Right atrium auricular region (tissue), 2 donors: ENCODE results near the gene PDE4D.

DNA sequence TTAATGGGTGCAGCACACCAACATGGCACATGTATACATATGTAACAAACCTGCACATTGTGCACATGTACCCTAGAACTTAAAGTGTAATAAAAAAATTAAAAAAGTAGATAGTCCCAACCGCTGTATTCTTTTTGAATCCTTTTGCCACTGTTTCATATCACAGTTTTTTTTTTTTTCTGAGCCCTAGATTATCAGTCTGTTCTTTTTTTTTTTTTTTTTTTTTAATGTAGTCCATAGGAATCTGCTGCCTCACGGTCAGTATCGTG, 433.2 kb downstream of the RAB3C start:
- PRO-cap = no peak
- RAMPAGE, long total RNA, 2 experiments = no peak in any of the 2 experiments

GRCh38 chr5:59086255-59086793, 503.4 kb downstream of the RAB3C start:
- PRO-cap = no peak
- RAMPAGE, long total RNA, 2 experiments = no peak in any of the 2 experiments

DNA sequence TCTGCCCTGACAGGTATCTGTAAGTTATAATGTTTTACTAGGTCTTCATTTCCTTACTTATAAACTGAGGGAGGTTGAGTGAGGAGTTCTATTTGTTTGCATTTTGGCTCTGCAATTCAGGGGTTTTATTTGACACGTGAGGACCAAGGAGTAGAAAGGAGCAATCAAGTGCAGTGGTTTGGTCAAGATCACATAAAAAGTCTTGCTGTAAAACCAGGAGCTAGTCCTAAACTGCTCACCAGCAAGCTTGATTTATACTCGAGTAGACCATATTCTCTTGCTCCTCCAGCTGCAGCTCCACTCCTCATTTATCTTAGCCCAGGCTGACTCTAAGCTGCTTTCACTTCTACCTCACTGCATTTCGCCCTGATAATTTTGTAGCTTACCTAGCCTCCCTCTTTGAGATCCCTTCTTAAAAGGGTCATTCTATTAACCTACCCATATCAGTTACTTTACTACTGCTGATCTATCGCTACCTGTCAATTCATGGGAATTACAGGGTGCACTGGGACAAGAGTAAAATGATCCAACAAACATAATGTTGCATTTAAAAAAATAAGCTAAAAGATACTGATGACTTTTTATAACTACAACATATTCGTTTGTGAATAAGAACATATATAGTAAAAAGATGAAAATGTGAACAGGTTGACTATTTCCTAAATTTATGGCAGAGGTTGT, 541.4 kb downstream of the RAB3C start:
- PRO-cap = bidirectional peak, plus-strand start at position 300 of the sequence, minus-strand start at position 310 of the sequence
- RAMPAGE, long total RNA, 2 experiments = no peak in any of the 2 experiments

- PRO-cap = no peak
- RAMPAGE, long total RNA, 2 experiments = no peak in any of the 2 experiments
Observed at GRCh38 chr5:59642597-59642940, 251.0 kb downstream of the PDE4D start.

GRCh38 chr5:59746286-59746913, 147.1 kb downstream of the PDE4D start:
- PRO-cap = no peak
- RAMPAGE, long total RNA, 2 experiments = no peak in any of the 2 experiments

DNA sequence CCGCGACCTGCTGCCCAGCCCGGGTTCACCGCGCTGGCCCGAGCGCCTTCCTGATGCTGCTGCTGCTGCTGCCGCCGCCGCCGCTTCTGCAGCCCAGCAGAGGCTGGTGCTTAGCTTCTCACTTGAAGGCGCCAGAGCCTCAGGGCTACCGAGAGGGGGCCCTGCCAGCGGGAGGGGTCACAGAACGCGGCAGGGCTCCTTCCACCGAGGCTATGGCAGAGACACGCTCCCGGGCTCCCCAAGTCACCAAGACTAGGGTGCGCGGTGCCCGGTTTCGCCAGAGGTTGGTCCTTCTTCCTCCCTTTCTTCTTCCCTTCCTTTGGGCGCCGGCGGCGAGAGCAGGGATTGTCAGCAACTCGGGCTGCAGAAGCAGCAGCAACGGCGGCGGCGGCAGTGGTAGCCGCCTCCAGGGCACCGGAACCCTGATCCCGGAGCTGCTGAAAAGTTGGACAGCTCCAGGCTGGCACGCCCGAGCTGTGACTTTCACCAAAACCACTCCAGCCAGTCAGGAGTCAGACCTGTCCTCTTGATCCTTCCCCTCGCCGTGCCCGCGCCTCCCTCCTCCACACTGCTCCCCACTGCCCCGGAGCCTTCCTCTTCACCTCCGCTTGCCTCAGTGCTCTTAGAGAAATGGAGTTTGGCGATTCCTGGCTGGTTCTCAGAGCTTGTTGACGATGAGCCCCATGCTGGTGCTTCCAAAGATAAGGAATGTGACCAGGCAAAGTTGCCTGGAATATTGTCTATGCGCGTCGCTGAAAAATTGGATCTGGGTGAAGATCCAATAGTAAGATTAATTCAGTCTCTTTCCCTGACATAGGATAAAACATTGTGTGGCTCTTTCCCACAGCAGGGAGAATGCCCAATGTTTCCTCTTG, at the start of gene PDE4D:
Gene PDE4D, minus strand, starts transcription at position 90 of the 875 bp plus-strand sequence.
- PRO-cap = no peak
- RAMPAGE, long total RNA, 2 experiments = no peak in any of the 2 experiments

GRCh38 chr5:59981709-59981953, 88.1 kb upstream of the PDE4D start:
- PRO-cap = no peak
- RAMPAGE, long total RNA, 2 experiments = no peak in any of the 2 experiments

DNA sequence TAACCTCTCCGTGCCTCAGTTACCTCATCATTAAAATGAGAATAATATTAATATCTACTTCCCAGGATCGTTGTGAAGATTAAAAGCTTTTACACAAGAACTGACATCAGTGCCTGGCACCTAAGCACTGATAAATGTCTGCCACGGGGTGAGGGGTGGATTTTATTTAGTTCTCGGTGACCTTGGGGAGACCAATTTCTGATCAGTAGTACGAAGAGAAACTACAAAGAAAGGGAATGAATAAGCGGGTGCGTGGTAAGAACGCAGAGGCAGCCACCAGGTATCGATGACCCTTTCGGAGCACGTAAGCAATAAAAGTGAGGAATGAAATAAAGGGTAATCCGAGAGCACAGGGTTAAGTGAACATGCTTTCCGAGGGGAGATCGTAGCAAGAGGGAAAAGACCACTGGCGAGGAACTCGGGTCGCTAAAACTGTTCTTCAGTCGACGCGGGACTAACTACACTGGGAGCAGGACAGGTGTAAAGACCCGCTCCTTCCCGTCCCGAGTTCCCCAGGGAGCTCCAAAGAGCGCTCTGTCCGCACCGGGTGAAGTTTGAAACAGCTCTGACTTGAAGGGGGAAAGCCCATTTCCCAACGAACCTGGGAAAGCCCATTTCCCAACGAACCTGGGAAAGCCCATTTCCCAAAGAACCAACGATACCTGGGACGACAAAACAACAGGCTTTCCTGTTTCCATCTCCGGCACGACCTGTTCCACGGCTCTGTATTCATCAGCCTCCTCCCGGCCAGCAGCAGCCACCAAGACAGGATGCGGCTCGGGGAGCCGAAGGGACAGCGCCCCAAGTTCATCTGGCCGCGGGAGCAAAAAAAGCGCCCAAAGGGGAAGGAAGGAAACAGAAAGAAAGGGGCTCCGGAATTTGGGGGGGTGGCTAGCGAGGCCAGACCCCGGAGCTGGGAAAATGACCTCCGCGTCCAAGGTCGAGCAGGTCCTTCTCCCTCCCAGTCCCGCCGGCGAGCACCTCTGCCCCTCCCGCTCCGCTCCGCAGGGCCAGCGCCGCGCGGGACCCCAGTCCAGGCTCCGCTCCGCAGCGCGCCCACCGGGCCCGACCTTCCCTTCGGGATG, 967 bp downstream of the ELOVL7 start:
- PRO-cap = no peak
- RAMPAGE, long total RNA, 2 experiments = start-site peak on the minus strand in 1 of 2 experiments, centred at position 795 of the sequence, 6 reads per replicate

DNA sequence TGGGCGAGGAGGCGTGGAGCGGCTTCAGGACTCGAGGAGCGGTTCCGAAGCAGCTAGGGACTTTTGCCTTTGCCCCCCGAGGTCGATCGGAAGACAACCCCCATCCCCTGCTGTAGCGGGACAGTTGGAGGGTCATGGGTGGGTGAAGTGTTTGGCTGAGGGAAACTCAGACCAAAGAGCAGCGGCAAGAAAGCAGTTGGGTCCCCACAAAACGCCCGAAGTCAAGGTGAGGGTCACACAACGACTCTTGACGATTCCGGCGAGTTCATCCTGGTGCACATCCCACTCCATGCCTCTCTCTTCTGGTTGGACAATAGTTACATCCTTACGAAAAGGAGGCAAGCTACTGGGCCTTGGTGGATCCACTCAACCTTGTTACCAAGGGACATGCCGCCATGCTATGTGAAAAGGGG, 477 bp upstream of the SMIM15 start:
- PRO-cap = no peak
- RAMPAGE, long total RNA, 2 experiments = no peak in any of the 2 experiments

GRCh38 chr5:61319223-61320253, 12.5 kb upstream of the ZSWIM6 start:
- PRO-cap = no peak
- RAMPAGE, long total RNA, 2 experiments = no peak in any of the 2 experiments

GRCh38 chr5:61731587-61732614, 399.8 kb downstream of the ZSWIM6 start:
- PRO-cap = no peak
- RAMPAGE, long total RNA, 2 experiments = no peak in any of the 2 experiments

DNA sequence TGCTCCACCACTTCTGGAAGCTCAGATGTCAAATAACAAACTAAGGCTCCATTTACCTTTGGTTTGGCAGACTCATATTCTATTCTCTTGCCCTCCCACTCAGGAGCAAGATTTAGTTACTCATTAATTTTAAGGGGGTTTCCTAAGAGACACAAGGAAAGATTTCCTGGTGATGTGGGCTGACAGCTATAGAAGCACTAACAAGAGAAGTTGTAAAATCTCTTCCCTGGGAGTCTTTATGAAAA, 37.7 kb upstream of the KIF2A start:
- PRO-cap = no peak
- RAMPAGE, long total RNA, 2 experiments = no peak in any of the 2 experiments

DNA sequence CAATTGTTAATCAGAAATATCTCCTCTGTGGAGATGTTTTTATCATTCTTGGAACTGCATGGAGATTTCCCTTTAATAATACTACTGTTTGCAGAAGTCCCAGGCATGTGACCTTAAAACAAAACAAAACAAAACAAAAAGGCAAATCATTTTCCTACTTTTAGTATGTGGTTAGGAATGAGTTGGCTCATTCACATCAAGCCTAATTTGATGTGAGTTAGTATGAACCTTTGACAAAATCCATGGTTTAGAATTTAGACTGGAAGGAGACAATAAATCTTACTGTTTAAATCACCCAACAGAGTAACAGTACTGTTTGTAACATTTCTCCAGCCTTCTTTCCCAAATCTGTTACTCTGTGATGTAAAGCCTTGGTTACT, 67.7 kb downstream of the CWC27 start:
- PRO-cap = no peak
- RAMPAGE, long total RNA, 2 experiments = no peak in any of the 2 experiments

DNA sequence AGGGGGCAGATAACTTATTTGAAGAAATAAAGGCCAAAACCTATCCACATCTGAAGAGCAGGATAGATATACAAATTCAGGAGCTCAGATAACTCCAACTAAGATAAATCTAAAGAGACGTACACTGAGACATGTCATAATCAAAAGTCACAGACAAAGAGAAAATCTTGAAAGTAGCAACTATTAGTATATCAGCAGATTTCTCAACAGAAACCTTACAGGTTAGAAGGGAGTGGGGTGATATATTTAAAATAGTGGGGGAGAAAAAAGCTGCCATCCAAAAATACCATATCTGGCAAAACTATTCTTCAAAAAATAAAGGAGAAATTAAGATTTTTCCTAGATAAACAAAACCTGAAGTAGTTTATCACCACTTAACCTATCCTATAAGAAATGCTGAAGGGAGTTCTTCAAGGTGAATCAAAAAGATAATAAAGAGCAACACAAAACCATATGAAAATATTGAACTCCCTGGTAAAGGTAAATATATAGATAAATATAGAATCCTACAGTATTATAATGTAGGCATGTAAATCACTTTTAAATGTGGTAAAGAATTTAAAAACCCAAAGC, 45.1 kb upstream of the SREK1 start:
- PRO-cap = no peak
- RAMPAGE, long total RNA, 2 experiments = no peak in any of the 2 experiments

GRCh38 chr5:66159007-66159395, 14.9 kb downstream of the SREK1 start:
- PRO-cap = no peak
- RAMPAGE, long total RNA, 2 experiments = no peak in any of the 2 experiments

DNA sequence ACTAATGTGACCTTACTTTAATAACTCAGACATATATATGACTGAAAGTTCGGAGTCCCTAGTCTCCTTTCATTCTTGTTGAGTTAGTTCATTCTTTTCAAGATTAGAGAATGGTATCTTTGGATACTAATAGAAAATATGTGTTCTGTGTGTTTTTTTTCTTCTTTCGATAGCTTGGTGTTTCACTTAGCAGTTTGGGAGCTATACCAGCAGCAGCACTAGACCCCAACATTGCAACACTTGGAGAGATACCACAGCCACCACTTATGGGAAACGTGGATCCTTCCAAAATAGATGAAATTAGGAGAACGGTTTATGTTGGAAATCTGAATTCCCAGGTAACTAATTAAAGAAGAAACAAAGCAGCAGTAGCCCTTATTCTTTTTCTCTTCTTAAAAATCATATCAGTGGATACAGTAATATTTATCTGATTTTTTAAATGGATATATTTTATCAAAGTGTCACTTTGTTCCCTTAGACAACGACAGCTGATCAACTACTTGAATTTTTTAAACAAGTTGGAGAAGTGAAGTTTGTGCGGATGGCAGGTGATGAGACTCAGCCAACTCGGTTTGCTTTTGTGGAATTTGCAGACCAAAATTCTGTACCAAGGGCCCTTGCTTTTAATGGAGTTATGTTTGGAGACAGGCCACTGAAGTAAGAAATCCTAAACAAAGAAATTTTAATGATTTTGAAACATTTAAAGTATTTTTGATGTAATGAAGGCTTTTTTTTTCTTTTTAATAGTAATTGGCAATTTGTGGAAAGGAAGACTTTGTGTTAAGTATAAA, 18.0 kb downstream of the SREK1 start:
- PRO-cap = no peak
- RAMPAGE, long total RNA, 2 experiments = no peak in any of the 2 experiments

DNA sequence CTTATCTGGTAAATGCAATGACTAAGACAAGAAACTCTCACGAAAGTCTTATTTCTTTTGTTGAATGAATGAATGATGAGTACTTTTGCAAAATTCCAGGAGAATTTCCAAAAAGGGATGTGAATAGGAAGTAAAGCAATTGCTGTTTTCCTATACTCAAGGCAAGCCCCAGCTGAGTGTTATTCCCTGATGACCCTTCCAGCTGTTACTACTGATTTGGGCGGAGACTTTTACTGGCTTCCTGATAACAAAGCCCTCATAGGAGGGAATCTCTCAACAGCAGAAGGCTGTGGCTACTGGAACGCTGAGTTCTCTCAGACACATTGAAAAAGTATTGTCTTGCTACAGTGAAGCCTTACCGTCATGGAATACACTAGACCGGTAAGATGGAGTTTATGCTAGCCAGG, 162.8 kb downstream of the SREK1 start:
- PRO-cap = no peak
- RAMPAGE, long total RNA, 2 experiments = start-site peak on the plus strand in 2 of 2 experiments, centred at positions 271 to 298 of the sequence, 5 to 9 reads per replicate

DNA sequence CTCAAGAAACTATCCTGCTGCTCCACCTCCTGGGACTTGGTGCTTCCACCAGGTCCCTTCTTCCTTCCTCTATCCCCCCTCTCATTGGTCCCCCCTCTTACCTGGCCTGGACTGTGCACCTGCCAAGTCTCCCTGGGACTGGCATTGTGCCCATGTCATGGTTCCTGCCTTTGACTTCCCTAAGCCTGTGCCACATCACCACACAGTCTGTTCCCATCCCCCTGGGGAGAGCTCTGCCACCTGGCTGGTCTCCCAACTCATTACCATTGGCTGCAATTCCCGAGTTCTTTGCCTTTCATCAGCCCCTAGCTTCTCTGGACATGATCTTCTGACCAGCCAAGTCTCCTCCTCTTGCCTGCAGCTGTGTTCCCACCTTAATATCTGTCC, 180.2 kb downstream of the SREK1 start:
- PRO-cap = no peak
- RAMPAGE, long total RNA, 2 experiments = no peak in any of the 2 experiments

- PRO-cap = bidirectional peak, plus-strand start at chr5:66440348, minus-strand start at chr5:66440426; bidirectional peak, plus-strand start at chr5:66440516, minus-strand start at chr5:66440505
- RAMPAGE, long total RNA, 2 experiments = start-site peak on the minus strand in 2 of 2 experiments, at chr5:66440235-66440528 at its widest, 1,535 to 1,544 reads per replicate
Observed at GRCh38 chr5:66440036-66440970, 155.9 kb upstream of the MAST4 start.

DNA sequence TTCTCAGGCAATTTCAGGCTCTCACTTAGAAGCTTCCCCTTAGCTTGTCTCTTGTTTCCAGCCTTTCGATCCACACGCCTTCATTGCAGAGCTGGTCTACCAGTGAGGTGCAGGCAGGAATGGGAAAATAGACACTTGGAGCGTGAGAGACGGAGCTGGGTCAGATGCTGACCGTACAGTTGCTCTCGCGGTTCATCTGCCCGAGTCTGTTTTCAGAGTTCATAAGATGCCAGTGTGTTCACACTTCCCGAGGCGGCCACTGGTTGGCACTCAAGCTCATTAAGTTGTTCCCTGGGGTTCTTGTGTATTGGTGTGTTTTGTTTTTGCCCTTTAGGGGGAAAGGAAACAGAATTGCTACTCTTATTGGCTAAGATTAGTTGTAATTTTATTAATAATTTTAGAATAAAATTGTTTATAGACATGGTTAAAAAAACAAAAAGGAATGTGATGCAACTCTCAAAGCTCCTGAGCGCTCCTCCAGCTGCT, 145.9 kb downstream of the MAST4 start:
- PRO-cap = no peak
- RAMPAGE, long total RNA, 2 experiments = no peak in any of the 2 experiments